SP-49 (cell line): ENCODE data around the genes SLC6A12 and KDM5A.

DNA sequence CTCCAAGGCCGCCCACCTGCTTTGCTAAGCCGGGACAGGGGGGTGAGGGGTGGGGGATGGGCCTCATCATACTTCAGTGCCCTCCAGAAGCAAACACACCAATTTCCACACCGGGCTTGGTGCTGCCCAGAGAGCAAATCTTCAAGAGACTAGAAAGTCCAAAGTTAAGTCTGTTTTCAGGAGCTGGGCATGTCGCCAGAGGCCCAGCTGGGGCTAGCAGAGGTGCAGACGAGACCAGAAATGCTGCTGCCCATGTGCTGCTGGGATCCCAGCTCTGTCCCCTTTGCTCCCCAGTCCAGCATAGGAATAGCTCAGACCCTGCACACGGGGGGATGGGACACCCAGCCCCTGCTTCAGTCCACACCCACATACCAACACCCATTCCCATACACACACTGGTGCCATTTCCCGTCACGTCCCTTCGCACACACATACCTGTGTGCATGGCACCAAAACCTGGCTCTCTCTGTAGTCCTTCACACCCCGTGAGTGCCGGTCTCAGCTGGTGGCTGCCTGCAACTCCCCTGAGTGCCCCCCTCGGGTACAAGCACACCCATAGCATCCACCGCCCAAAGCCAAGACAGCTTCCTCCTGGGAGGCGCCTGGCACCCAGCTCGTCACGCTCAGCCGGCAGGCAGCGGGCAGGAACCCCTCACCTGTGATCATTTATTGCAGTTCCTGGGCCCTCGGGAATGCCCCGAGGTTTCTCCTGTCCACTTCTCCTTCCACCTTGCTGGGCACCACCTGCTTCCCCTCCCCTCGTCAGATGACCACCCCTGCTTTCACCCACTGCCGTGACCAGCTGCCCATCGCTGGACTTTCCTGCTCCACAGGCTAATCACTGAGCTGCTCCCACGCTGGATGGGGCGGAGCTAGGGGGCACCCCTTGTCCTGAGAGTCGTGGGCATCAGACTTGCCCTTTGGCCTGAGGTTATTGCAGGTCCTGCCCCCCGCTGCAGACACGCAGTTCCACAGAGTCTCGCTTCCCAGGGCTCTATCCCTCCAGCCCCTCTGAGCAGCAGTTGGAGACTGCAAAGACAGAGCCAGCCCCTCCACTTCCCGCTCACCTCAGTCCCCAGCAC is 761 bp downstream of the SLC6A12 start:
- PRO-cap: no peak

DNA sequence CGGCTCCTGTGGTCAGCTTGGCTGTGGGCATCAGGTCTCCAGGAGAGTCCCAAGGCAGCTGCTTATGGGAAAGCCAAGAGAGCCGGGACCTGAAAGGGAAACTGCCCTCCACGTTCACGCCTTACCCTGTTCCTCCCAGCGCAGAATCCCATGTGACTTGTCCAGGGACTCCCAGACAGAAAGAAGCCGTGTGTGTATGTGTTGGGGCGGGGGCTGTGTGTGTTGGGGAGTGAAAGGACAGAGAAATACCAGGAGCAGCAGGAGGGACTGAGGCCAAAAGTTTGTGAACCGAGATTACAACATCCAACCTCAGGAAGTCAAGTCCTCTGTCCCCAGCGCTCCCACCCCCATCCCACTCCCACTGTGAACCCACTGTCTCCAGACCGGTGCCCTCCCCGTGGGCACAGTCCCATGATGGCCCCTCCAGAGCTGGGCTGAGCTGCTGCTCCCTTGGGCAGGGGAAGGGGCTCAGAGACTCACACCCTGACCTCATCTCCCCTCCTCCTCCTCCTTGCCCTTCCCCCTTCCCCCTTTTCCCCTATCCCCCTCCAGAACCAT is at the start of gene SLC6A12:
TSS of gene SLC6A12 (minus strand) at position 221 of the 558 bp plus-strand sequence.
- PRO-cap: no peak

DNA sequence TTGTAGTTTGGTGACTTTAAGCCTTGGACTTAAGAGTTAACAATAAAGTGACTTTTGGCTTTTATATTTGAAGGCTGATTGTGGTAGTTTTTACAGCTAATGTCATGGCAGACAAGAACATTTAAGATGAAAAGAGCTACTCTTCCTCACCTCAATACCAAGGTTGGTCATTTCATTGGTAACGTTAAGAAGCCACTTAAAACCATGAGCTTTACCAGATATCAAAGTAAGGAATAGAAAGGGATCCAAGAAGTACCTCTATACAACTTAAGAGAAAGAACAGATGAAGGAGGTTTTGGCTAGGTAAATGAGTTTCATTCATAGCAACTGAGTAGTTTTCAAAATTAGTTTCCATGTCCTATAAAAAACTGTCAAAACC is 23.7 kb upstream of the SLC6A13 start:
- PRO-cap: no peak

- PRO-cap: no peak
These were observed 30.1 kb upstream of the SLC6A13 start for GRCh38 chr12:292536-293321.

DNA sequence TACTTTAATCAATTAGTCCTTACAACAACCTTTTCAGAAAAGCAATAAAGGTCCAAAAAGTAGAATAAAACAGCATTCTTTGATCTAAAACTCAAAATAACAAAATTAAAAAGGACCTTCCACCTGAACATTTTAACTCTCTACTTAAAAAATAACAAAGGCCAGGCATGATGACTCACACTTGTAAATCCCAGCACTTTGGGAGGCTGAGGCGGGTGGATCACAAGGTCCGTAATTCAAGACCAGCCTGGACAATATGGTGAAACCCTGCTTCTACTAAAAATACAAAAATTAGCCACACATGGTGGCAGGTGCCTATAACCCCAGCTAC is 30.6 kb downstream of the KDM5A start:
- PRO-cap: no peak

DNA sequence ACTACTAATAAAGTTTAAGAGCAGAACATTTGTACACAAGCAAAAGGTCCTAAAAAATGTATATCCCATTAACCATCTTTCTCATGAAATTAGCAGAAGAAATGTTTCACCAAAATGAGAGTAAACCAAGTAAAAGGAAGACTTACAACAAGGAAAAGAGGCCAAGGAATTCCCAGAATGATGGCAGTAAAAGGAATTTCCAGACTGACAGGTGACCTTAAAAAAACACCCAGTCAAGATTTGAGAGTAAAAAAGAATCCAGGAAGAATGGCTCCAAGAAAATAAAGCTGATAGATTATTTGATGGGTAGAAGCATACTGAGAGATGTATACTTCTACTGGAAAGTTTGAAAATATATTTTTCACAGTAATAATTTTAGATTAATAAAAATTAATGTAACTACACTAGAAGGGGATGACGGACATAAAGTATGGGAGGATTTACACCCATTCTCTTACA is 11.5 kb downstream of the KDM5A start:
- PRO-cap: no peak

- PRO-cap: bidirectional peak, plus-strand start at chr12:389347, minus-strand start at chr12:389261; unidirectional peak, minus-strand start at chr12:389452
These were observed at the start of gene KDM5A for GRCh38 chr12:389151-389869. Gene KDM5A (minus strand): TSS chr12:389320.

DNA sequence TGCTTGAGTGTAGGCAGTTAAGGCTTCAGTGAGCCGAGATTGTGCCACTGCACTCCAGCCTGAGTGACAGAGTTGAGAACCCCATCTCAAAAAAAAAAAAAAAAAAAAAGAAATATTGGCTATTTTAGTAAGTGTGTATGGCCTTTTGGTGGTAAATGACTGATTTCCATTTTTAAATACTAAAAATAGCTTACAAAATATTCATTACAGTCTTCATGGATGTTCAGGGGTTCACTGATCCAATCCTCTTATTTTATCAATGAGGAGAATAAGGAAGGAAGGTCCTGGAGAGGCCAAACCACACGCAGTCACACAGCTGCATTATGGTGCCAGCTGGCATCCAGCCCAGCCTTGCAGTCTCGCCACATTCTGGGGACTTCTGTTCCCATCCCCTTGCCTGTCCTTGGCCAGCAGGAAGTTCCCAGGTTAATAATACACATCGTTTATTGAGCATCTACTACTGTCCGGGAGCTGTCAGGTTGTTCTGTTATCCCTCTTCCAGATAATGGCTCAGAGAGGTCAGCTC is 78.8 kb downstream of the B4GALNT3 start:
- PRO-cap: no peak

DNA sequence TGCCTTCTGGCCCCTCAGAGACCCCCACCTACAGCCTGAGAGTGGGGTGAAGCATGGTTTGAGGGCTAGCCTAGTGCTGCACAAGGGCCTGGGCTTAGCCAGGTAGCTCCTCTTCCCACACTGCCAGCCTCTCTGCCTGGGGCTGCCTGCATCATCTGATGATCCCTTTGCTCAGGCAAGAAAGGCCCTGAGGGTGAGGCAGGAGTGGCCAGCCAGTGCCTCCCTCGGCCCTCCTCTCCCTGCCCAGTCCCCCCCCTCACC is 81.8 kb downstream of the B4GALNT3 start:
- PRO-cap: no peak

- PRO-cap: no peak
These were observed 83.1 kb downstream of the B4GALNT3 start for GRCh38 chr12:542691-543426.

GRCh38 chr12:591050-592225 is 71.8 kb downstream of the NINJ2 start:
- PRO-cap: no peak

GRCh38 chr12:753795-754528 is 1.6 kb downstream of the WNK1 start:
- PRO-cap: no peak

GRCh38 chr12:818137-818571 is 65.8 kb downstream of the WNK1 start:
- PRO-cap: no peak

DNA sequence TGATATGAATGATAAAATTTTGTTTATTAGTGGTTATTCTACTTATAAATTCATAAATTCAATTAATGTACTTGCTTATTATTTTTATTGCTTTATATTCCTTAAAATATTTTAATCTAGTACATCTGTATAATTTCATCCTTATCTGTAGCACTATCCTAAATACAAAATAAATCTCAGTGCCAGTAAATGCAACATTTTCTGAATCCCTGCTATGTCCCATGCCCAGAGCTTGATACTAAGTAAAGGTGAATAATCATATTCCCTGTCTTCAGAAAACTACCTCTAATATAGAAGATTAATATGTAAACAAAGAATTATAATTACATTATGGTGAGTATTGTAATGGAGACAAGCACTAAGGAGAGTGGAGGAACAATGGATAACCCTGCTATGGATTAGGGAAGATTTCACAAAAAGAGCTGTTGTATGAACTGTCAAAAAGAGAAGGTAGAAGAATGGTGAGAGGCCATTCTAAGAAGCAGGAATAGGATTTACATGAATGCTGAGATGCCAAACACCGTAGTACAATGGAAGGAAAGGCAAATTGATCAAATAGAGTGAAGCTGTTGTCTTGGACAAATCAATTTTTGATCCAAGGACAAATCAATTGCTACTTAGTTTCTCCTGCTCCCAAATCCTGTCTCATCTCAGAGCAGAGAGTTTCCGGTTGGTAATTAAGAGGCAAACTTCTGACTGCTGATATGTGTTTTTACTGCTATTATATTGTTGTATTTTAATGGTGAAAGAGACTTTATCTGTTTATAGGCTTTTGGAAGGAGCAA is 81.5 kb downstream of the WNK1 start:
- PRO-cap: no peak

GRCh38 chr12:1347999-1348269 is 246.4 kb downstream of the FBXL14 start:
- PRO-cap: no peak

DNA sequence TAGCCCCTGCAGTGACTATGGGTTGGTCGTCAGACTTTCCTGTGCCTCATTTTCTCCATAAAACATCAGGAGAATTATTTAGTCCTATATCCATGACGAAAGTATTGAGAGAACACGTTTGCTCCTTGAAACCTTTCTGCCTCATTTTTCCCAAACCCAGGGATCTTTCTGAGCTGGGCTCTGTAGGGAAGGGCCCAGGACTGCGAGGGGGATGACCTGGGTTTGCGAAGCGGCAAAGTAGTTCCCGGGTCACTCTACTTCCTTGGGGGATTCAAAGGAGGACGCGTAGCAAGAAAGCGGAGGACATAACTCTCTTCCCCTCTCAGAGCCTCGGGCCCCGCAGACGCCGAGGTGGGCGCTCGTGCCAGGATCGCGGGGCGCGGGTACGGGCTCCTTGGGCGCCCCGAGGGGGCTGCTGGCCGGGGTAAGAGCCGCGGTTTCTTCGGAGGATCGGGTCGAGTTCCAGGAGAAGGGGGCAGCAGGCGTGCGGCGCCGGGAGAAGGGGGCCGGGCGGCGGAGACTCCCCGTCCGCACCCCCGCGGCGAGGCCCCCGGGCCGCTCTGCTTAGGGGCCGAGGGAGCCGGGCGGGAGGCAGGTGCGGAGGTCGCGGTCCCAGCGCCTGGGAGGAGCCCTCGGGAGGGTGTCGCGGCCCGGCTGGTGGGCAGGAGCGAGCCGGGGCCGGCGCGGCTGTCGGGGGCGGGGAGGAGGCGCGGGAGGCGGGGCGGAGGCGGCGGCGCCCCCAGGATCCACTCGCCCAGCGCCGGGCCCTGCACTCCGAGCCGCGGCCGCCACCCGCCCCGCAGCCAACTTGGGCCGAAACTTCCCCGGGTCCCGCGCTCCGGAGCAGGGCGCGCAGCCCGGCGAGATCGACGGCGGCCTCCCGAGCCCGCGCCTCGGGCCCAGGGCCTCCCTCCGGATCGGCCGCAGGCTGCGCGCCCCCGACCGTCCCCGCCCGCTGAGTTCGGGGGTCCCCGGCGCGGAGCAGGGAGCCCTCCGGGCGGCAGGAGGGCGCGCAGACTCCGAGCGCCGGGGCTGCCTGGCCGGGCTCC is 64.5 kb downstream of the FBXL14 start:
- PRO-cap: unidirectional peak, plus-strand start at position 342 of the sequence; unidirectional peak, plus-strand start at position 772 of the sequence

- PRO-cap: unidirectional peak, minus-strand start at chr12:1554455; unidirectional peak, minus-strand start at chr12:1554516
These were observed 40.1 kb downstream of the FBXL14 start for GRCh38 chr12:1554184-1554805.

GRCh38 chr12:1616087-1616971 is 12.7 kb upstream of the WNT5B start:
- PRO-cap: no peak

GRCh38 chr12:1629279-1629541 is 179 bp downstream of the WNT5B start:
- PRO-cap: no peak

GRCh38 chr12:1662557-1663585 is 28.0 kb upstream of the ADIPOR2 start:
- PRO-cap: no peak